Endothelial cell of umbilical vein (primary cell): ENCODE data around the gene NAPG.

DNA sequence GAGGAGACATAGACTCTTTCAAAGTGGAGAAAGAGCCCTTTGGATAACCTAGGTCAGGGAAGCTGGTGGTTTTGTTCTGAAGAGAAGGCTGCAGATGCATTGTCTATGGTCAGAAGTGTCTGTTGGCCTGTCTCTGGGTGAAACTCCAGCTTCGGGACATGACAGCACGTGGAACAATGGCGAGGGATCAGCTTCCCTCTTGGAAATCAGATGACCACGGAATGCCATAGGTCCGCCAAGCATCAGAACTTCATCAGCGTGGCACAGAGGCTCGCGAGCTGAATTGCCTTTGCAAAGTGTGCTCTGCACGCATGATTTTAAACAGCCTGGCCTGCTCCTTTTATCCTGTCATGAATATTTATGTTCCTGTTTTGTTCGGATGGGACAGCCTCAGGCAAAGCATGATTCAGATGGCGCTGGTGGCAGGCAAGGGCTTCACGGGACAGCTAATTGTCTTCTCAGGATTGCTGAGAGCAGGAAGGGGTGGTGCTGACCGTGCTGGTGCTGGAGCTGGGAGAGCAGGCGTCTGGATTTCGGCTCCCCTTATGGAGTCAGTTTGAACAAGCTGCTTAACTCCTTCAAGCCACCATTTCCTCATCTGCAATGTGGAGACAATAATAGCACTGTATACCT is 79.9 kb upstream of the APCDD1 start:
- PRO-cap = no peak
CAGE:
- cytosol, long polyA minus RNA = no peak
- cytosol, long polyA plus RNA = no peak
- long polyA plus RNA = no peak
- nucleus, long polyA minus RNA = no peak
- nucleus, long polyA plus RNA = no peak

- PRO-cap = no peak
CAGE:
- cytosol, long polyA minus RNA = no peak
- cytosol, long polyA plus RNA = no peak
- long polyA plus RNA = no peak
- nucleus, long polyA minus RNA = no peak
- nucleus, long polyA plus RNA = no peak
Measured at GRCh38 chr18:10424322-10425002, 30.0 kb upstream of the APCDD1 start.

- PRO-cap = no peak
CAGE:
- cytosol, long polyA minus RNA = no peak
- cytosol, long polyA plus RNA = no peak
- long polyA plus RNA = no peak
- nucleus, long polyA minus RNA = no peak
- nucleus, long polyA plus RNA = no peak
Measured at GRCh38 chr18:10453574-10454010, 843 bp upstream of the APCDD1 start.

DNA sequence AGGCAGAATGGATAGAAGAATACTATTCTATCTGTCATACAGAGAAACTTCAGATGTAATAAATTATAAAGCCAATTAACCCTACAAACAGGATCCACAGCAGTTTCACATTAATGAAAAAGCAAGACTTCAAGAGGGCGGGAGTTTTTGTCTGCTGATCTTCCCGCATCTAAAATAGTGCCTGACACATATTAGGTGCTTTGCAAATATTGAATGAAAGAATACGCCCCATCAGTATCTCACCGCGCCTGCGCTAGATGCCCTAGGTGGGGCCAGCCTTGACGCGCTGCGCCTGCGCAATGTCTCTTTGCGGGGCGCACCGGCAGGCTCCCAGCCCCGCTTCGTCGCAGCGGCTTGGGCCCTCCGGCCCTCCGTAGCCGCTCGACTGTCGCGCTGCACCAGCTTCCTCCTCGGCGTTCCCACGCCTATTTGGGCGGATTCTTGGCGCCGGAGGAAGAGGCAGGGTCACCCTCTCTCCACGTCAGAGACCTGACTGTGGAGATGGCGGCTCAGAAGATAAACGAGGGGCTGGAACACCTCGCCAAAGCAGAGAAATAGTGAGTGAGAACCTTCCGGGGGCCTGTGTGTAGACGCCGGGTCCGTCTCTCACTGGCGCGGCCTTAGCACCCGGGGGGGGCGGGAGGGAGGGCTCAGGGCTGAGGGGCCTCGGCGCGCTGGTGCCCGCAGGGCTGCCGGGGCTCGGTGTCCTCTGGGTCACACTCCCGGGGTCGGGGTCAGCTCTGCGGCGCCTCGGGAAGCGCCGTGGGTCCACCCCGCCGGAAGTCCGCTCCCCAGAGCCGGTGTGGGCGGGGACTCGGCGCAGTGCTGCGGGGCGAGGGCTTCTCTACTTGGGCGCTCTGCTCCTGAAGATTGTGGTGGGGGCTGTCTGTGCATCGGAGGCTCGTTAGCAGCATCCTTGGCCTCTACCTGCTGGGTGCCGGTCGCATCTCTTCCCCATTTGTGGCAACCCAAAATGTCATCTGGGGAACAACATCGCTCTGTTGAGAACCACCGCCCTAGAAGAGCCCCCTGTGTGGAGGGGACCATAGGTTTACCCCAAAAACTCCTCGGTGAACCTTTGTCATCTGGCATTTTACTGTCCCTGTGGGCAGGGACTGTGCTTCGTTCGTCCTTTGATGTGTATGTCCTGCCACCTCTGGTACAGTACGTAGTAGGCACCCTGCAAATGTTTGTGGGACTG is at the start of gene NAPG:
TSS of gene NAPG (plus strand) at position 426 of the 1,201 bp plus-strand sequence.
- PRO-cap = bidirectional peak, plus-strand start at position 484 of the sequence, minus-strand start at position 252 of the sequence; bidirectional peak, plus-strand start at position 794 of the sequence, minus-strand start at position 742 of the sequence
CAGE:
- cytosol, long polyA minus RNA = start-site peak on the plus strand centred at position 460 of the sequence, 56 bp wide, 186 reads
- cytosol, long polyA plus RNA = no peak
- long polyA plus RNA = start-site peak on the plus strand centred at position 471 of the sequence, 55 bp wide, 186 and 271 reads in 2 replicates
- nucleus, long polyA minus RNA = start-site peak on the plus strand centred at position 490 of the sequence, 76 bp wide, 905 reads
- nucleus, long polyA plus RNA = start-site peak on the plus strand centred at position 447 of the sequence, 162 bp wide, 626 and 788 reads in 2 replicates

GRCh38 chr18:10528442-10529045 is 2.7 kb downstream of the NAPG start:
- PRO-cap = no peak
CAGE:
- cytosol, long polyA minus RNA = no peak
- cytosol, long polyA plus RNA = no peak
- long polyA plus RNA = start-site peak on the plus strand at chr18:10528770-10528959, 26 and 21 reads in 2 replicates
- nucleus, long polyA minus RNA = no peak
- nucleus, long polyA plus RNA = start-site peak on the plus strand at chr18:10528777-10528959, 116 and 41 reads in 2 replicates

GRCh38 chr18:10926880-10927349 is 222.5 kb downstream of the PIEZO2 start:
- PRO-cap = bidirectional peak, plus-strand start at chr18:10927077, minus-strand start at chr18:10926768
CAGE:
- cytosol, long polyA minus RNA = no peak
- cytosol, long polyA plus RNA = no peak
- long polyA plus RNA = no peak
- nucleus, long polyA minus RNA = start-site peak on the plus strand at chr18:10927136-10927188, 22 reads
- nucleus, long polyA plus RNA = no peak

GRCh38 chr18:11005395-11006104 is 143.8 kb downstream of the PIEZO2 start:
- PRO-cap = unidirectional peak, minus-strand start at chr18:11005632
CAGE:
- cytosol, long polyA minus RNA = no peak
- cytosol, long polyA plus RNA = no peak
- long polyA plus RNA = no peak
- nucleus, long polyA minus RNA = start-site peak on the minus strand at chr18:11005623-11005636, 42 reads
- nucleus, long polyA plus RNA = no peak

DNA sequence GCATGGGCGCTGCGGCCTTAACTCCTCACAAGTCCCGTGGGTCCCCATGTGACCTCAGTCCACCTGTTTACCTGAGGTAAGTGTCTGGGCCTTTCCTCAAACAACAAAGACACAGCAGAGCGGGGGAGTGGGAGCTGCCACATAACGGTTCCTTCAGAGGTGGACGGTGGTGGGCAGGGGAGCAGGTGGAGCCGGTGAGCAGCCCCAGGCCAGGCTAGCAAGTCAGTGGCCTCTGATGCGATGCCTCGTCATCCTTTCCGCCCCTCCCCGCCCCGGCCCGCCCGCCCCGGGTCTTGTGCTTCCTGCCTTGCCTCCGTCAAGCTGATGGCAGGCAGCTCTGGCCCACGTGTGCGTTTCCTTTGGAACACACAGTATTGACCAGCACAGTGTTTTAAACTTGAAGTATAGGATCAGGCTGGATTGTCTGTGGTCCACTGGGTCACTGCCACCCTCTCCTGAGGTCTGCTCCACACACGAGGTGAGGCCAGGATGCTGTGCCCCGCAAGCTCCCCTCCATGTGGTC is 38.9 kb downstream of the PIEZO2 start:
- PRO-cap = no peak
CAGE:
- cytosol, long polyA minus RNA = no peak
- cytosol, long polyA plus RNA = no peak
- long polyA plus RNA = no peak
- nucleus, long polyA minus RNA = no peak
- nucleus, long polyA plus RNA = no peak

GRCh38 chr18:11161660-11161916 is 12.2 kb upstream of the PIEZO2 start:
- PRO-cap = no peak
CAGE:
- cytosol, long polyA minus RNA = no peak
- cytosol, long polyA plus RNA = no peak
- long polyA plus RNA = no peak
- nucleus, long polyA minus RNA = no peak
- nucleus, long polyA plus RNA = no peak

- PRO-cap = no peak
CAGE:
- cytosol, long polyA minus RNA = no peak
- cytosol, long polyA plus RNA = no peak
- long polyA plus RNA = no peak
- nucleus, long polyA minus RNA = no peak
- nucleus, long polyA plus RNA = no peak
Measured at GRCh38 chr18:11259372-11259830, 110.0 kb upstream of the PIEZO2 start.

DNA sequence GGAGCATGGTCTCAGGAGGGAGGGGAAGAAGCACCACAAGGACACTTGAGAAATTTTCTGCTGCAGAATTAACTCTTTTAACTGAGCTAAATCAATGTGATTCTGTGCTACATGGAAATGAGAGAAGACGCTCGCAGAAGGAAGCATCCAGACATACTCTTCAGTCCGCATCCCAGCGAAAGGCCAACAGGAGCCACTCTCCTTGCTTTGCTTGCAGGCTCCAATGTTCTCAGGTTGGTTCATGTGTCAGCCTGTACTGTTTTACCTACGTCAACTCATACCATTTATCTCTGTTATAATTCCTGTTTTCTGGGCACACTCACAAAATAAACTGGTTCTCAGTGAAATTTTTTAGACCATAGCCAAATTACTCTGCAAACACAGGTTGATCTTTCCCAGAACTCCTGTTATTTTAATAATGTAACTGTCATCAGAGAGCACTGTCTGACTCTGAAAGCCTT is 111.5 kb upstream of the PIEZO2 start:
- PRO-cap = no peak
CAGE:
- cytosol, long polyA minus RNA = no peak
- cytosol, long polyA plus RNA = no peak
- long polyA plus RNA = no peak
- nucleus, long polyA minus RNA = no peak
- nucleus, long polyA plus RNA = no peak

- PRO-cap = no peak
CAGE:
- cytosol, long polyA minus RNA = no peak
- cytosol, long polyA plus RNA = no peak
- long polyA plus RNA = no peak
- nucleus, long polyA minus RNA = no peak
- nucleus, long polyA plus RNA = no peak
Measured at GRCh38 chr18:11887812-11888079, 20.4 kb downstream of the MPPE1 start.

DNA sequence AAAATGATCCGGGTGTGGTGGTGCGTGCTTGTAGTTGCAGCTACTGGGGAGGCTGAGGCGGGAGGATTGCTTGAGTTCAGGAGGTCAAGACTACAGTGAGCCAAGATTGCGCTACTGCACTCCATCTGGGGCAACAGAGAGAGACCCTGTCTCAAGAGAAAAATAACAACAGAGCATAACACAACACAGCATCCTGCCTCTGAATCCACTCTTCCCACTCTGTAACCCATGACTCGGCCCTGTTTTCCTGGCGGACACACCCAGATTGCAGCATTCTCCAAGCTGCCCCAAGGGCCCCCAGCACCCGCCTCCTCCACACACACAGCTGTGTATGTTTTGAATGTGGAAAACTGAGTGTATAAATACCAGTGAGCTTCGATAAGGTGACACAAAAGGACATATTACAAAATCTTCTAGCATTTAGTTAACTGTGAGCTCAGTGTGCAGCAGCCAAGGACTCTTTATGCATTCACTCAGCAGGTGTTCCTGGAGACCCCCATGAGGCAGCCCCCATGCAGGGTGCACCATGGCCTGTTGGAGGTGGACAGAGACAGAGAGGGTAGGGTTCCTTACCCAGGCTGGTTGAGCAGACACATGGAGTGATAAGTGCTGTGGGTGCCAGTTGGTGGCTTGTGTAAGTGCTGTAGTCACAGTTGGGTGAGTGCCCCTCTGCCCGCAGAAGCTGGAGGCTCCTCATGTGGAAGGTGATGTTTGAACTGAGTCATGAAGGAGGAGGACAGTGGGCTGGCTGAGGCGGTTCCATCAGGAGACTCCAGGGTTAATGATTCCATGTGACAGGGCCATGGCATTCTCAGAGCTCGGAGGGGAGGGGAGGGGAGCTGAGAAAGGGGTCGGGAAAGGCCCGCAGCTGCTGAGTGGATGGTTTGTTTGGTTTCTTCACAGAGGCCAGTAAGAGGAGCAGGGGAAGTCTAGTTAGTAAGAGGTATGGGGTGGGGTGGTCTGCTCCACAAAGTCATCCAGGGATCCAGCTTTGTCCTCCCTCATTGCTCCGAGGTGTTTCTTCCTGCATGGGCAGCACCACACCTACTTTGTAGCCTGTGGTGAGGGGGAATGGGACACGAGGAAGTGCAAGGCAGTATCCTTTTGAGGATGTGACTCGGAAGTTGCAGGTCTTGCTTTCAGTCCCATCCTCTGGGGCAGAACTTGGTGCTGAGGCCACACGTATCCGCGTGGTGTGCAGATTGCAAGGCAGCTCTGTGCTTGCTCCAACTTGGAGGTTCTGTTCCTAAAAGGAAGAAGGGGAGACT is 13.3 kb downstream of the IMPA2 start:
- PRO-cap = no peak
CAGE:
- cytosol, long polyA minus RNA = no peak
- cytosol, long polyA plus RNA = no peak
- long polyA plus RNA = no peak
- nucleus, long polyA minus RNA = no peak
- nucleus, long polyA plus RNA = no peak

GRCh38 chr18:12013211-12014018 is 32.1 kb downstream of the IMPA2 start:
- PRO-cap = no peak
CAGE:
- cytosol, long polyA minus RNA = no peak
- cytosol, long polyA plus RNA = no peak
- long polyA plus RNA = no peak
- nucleus, long polyA minus RNA = no peak
- nucleus, long polyA plus RNA = no peak

DNA sequence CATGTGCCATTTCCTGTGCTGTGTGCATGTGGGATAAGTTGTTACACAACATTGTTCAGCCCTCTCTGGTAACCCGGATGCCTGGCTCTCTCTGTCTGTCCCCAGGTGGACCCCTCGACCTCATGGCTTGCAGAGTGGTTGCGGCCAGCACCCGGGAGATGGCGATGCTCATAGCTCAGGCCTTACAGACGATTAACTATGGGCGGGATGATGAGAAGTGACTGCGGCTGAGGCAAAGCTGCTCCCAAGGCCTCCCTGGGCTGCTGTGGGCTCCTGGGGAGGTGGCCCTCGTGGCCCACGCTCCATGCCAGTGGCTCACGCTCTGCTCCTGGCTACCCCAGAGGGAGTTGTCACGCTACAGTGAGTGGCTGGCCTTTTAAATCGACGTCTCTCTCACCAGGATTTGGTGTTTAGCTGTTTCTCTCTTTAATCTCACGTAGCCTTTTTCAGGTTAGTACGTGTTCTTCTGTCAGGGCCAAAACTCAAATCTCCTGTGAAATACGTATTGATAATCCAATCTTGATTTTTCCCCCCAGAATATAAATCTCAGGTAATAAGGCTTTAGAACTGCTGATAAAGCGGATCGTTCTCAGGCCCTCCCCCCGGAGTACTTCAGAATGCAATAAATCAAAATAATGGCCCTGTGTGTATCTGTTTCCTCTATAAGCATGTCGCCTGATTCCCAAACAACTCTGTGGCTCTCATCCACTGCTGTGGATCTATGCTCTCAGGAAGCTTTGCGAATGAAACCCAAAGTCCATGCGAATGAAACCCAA is 49.1 kb downstream of the IMPA2 start:
- PRO-cap = no peak
CAGE:
- cytosol, long polyA minus RNA = no peak
- cytosol, long polyA plus RNA = no peak
- long polyA plus RNA = no peak
- nucleus, long polyA minus RNA = no peak
- nucleus, long polyA plus RNA = no peak

GRCh38 chr18:12038150-12038604 is 55.5 kb upstream of the ANKRD62 start:
- PRO-cap = no peak
CAGE:
- cytosol, long polyA minus RNA = no peak
- cytosol, long polyA plus RNA = no peak
- long polyA plus RNA = no peak
- nucleus, long polyA minus RNA = no peak
- nucleus, long polyA plus RNA = no peak

- PRO-cap = no peak
CAGE:
- cytosol, long polyA minus RNA = no peak
- cytosol, long polyA plus RNA = no peak
- long polyA plus RNA = no peak
- nucleus, long polyA minus RNA = no peak
- nucleus, long polyA plus RNA = no peak
Measured at GRCh38 chr18:12282527-12283146, 25.4 kb upstream of the TUBB6 start.

GRCh38 chr18:12345889-12346677 is 30.9 kb downstream of the AFG3L2 start:
- PRO-cap = no peak
CAGE:
- cytosol, long polyA minus RNA = no peak
- cytosol, long polyA plus RNA = no peak
- long polyA plus RNA = no peak
- nucleus, long polyA minus RNA = no peak
- nucleus, long polyA plus RNA = no peak

DNA sequence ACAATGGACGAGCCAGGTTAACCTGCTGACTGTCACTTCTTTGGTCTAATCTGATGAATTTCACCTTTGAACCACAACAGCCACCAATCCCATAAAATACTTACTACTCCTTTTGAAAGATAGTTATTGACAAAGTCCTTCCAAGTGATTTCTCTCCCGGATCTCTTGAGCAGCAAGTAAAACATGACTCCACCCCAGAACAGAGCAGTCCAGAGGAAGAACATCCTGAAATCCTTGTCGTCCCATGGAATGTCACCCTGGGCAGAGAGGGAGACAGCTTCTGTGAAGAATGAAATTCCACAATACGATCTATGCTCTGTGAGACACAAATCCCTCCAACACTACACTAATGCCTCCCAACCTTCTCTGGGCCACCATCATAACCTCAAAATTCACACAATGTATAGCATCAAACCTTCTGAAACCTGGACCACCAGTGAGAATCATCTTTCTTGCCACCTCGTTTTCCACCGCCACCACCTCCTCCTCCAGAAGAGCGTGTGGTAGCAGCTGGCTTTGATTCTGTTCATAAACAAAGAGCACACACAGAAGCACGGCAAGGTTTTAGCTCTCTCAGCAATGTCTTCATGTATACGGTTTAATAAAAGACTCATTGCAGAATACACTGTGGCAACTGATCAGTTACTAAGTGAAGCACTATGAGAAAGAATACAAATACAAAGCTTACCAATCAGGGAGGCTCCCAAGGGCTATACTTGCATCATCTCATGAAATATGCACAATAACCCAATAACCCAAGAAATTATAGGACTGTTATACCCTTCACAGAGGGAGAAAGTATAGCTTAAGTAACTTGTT is 10.0 kb downstream of the AFG3L2 start:
- PRO-cap = no peak
CAGE:
- cytosol, long polyA minus RNA = no peak
- cytosol, long polyA plus RNA = no peak
- long polyA plus RNA = no peak
- nucleus, long polyA minus RNA = no peak
- nucleus, long polyA plus RNA = no peak

DNA sequence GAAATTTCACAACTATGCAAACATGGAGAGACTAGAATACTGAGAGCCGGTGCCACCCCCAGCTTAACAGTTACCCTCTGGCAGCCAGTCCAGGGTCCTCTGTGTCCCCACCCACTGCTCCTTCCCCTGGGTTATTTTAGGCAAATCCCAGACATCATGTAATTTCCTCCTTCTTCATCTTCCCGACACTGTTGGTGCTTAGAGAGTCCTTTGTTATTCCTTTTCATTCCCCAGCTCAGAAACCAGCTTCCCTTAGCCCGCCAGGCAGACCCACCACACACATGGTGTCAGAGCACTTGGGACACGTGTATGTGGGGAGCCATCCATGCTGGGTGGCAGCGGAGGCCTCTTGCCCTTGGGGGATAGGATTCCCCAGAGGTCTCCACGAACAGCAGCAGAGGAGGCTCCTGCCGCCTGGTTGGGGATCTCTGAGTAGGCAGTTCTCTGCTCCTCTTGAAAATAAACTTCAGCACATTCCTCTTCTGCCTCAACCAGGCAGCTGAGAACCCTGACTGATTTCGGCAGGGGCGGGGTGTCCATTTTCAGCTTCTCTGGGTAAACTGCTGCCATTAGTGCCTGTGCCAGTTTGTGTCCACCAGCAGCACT is 8.0 kb downstream of the PRELID3A start:
- PRO-cap = no peak
CAGE:
- cytosol, long polyA minus RNA = no peak
- cytosol, long polyA plus RNA = no peak
- long polyA plus RNA = no peak
- nucleus, long polyA minus RNA = no peak
- nucleus, long polyA plus RNA = no peak